Mesothelial cell of epicardium (in vitro differentiated cells): ENCODE measurements around a stretch of chr15.

DNA sequence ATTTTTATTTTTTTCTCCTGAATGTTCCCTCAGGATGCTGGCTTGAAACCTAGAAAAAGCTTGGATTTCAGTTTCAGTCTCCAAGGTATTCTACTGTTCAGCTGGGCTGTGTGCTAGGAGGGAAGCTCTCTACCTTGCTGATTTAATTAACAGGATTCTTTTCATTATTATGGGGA, 185.2 kb downstream of the MEIS2 start:
- PRO-cap: no peak

DNA sequence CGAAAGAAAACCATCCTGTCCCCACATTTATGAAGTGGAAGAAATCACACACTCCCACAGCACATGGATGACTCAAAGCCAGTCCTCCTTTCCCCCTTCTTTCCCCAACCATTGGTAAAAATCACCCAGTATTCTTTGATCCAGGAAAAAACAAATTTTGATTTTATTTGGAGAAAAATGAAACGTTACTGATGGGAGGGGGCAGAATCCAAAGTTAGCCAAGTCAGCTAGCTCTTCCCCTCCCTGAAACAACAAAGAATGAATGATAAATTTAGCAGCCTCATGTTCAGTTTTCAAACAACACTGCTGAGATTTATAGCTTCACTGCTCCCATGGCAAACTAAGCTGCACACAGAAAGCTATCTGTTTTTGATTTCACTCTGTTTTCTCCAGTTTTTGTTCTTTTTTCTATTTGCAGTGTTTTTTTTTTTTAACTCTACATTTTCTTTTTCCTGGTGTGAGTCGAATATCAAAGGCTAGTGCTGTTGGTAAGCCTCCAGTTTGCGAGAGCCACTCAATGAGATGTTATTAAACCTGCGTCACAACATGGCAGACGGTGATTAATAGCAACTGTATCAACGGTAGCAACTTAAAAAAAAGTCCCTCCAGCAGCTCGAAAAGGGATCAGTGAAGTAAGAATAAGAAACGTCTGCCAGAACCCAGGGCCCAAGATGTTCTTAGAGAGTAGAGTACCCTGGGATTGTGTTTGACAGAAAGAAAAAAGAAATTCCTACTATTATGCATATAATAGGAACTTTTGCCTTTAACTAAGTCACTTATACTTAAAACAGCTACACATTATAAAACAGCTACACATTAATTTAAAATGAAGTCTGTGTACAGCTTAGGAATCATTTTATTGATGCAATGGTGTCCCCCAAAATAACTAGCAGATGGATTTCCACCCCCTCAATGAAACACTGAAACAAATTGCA, 84.2 kb downstream of the MEIS2 start:
- PRO-cap: no peak

GRCh38 chr15:37091825-37092463, 8.4 kb downstream of the MEIS2 start:
- PRO-cap: no peak

- PRO-cap: unidirectional peak, plus-strand start at chr15:37098810
Observed at GRCh38 chr15:37098523-37098892, 1.8 kb downstream of the MEIS2 start.

DNA sequence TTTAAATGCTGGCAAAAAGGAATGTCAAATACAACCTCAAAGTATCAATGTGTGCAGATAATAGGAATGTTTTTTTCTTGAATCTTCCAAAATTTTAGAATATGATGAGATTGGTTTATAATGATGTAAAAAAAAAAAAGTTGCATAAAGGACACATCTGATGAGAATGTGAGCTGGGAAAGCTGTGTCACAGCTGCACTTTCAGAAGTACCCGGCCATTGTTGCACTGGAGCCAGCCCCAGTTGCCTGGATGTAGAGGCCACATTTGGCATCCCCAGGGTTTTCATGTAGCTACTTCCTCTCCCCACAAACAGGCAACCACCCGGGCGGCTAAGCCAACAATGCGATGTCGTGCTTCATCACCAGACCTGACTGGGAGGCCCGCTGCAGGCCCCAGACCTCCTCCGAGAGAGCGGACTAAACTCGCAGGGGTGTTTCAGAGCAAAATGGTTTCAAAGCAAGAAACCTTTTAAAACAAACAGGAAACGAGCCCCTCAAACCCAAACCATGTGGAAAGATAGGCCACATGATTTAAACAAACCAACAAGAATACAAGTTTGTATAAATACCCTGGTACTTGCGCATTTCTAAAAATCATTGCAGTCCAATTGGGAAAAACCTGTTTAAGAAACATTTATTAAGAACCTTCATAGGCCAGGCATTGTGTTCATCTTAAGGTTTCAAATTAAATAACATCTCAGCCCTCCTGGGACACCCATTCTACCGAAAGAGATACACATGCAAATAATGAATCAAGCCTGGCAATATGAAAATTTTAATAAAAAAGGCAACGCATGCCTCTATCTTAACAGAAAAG, 142.4 kb downstream of the TMCO5A start:
- PRO-cap: no peak

DNA sequence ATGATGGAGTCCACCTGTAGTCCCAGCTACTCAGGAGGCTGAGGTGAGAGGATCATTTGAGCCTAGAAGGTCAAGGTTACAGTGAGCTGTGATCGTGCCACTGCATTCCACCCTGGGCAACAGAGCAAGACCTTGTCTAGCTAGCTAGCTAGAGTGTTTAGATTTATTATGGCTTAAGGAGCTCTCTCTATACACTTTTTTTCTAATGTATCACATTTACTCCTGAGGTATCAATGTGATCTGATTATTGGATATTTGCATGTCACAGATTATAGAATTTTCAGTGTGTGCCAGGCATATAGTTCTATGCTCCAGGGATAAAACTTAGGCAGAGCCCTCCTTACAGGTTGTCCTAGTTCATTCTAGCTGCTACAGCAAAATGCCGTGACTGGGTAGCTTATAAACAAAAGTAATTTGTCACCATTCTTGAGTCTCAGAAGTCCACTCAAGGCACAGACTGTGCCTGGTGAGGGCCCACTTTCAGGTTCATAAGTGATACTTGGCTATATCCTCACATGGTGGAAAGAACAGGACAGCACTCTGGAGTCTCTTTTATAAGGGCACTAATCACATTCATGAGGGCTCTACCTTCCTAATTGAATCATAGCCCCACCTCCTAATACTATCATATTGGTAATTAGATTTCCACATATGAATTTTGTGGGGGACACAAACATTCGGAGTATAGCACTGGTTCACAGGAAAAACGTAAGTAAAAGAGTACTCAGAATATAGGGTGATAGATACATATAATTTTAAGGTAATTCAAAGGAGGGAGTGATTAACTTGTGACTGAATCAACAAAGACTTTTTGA, 80.0 kb downstream of the SPRED1 start:
- PRO-cap: no peak

- PRO-cap: no peak
Observed at GRCh38 chr15:38440272-38440942, 13.5 kb upstream of the FAM98B start.

- PRO-cap: no peak
Observed at GRCh38 chr15:38454726-38455277, 875 bp downstream of the FAM98B start.

DNA sequence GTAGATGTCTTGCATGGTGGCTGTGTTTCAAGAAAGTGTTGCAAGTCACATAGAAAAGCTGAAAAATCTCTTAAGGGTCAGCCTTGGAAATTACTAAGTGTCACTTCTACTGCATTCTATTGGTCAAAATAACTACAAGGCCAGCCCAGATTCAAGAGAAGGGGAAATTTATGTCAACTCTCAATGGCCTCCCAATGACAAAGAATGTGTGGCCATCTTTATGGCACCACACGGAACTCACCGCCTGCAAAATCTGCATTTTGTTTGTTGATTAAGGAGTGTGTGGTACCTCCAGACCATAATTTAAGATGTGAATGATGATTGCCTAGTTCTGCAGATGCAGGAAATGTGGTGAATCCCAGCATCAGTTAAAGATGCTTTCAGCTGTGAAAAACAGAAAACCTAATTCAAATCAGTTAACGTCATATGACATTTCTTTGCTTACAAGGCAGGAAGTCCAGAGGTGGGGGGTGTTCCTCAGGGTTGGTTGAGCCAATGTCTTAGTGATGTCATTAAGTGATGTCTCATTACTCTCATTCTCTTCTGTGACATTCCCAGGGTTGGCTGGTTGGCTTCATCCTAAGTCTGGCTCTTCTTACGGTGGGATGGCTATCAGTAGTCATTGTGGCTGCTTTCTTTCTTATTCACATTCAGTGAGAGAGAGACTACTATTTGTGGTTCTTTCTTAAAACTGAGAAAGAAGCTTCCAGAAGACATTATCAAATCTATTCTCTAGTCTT, 106.0 kb upstream of the RASGRP1 start:
- PRO-cap: no peak

- PRO-cap: no peak
Observed at GRCh38 chr15:38683527-38683976, 118.9 kb upstream of the RASGRP1 start.

DNA sequence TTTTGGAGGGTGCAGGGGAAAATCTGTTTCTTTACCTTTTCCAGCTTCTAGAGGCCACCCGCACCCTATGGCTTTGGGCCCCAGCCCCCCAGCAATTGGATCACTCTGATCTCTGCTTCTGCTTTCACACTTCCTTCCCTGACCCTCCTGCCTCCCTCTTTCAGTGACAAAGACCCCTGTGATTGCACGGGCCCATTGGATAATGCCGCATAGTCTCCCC, 255.6 kb upstream of the RASGRP1 start:
- PRO-cap: no peak

- PRO-cap: no peak
Observed at GRCh38 chr15:38865004-38865458, 300.4 kb upstream of the RASGRP1 start.

GRCh38 chr15:39118560-39118937, 462.3 kb upstream of the THBS1 start:
- PRO-cap: no peak

- PRO-cap: no peak
Observed at GRCh38 chr15:39167420-39167990, 413.4 kb upstream of the THBS1 start.

DNA sequence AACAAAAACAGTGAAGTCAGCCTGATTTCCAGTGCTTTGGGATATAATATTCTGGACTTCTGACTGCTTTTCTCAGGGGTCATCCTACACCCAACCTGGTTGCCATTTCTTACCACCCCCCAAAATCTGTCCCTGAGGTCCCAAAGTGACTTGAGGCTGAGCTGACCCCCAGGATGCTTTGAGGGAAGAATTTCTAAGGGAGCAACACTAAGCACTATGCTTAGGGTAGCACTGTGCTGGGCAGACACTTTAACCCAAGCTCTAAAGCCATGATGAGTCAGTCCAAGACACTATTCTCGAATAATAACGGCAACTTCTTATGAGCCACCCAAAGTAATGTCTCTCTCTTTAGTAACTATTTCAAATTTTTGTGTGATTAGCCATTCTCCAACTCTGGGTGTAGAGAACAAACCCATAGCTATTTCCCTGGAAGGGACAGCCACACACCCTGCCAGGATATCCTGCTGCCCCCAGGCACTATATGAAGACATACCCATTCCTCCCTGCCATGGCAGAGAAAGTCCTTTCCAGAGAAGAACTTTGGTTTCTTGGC, 385.0 kb upstream of the THBS1 start:
- PRO-cap: no peak

GRCh38 chr15:39242396-39242866, 338.4 kb upstream of the THBS1 start:
- PRO-cap: no peak

GRCh38 chr15:39426766-39427655, 153.9 kb upstream of the THBS1 start:
- PRO-cap: no peak

DNA sequence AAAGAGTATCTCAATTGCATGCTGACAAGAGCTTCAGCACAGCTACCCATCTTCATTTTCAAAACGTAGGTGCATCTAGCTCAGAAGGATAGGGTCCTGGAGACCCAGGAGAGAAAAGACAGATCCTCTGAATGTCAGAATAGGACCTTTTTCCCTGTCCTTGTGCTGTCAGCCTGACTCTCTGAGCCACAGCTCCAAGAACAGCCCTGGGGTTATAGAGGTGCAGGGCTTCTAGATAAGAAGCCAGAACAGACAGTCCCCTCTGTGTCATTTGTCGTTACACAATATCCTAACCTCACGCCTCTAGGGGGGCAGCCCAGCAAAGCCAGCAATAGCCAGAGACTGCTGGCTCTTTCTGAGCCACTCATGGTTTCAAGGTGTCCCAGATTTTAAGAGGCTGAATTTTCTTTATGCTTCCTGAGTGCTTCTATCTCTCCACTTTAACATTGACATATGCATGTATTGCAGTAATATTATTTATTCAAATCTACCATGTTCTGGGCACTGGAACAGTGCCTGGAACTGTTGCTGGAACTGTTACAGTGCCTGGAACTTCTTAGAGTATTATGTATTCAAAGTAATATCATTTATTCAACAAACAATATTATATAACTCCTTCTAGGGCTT, 153.1 kb upstream of the THBS1 start:
- PRO-cap: no peak

GRCh38 chr15:39466574-39467035, 114.3 kb upstream of the THBS1 start:
- PRO-cap: no peak

DNA sequence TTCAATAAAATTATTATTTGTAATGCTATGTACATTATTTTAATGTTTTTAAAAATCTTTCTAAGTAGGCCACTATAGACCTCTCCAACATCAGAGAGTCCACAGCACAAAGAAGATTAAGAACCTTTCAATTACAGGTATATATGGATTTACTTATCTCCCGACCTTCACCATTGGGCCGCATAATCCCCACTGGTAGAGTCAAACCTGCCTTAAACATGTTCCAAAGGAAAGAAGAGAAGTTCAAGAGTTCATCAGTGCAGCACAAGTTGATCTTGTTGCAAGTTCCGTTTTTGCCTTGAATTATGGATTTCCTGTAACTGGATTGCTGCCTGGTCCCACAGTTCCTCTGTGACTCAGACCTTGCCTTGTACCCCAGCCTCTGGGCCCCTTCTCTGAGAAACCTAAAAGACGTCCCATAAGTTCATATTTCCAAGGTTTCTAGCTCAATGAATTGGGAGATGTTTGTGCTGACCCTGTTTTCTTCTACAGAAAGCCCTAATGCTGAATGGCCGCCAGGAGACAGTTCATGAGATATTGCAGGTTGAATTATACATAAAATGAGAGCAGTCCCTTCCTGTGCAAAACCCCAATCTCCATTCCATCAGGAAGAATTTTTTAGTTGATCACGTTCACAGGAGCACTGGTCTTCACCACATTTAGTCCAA, 112.5 kb upstream of the THBS1 start:
- PRO-cap: no peak